LHCN-M2 (cell line): ENCODE measurements around the gene INHBB.

DNA sequence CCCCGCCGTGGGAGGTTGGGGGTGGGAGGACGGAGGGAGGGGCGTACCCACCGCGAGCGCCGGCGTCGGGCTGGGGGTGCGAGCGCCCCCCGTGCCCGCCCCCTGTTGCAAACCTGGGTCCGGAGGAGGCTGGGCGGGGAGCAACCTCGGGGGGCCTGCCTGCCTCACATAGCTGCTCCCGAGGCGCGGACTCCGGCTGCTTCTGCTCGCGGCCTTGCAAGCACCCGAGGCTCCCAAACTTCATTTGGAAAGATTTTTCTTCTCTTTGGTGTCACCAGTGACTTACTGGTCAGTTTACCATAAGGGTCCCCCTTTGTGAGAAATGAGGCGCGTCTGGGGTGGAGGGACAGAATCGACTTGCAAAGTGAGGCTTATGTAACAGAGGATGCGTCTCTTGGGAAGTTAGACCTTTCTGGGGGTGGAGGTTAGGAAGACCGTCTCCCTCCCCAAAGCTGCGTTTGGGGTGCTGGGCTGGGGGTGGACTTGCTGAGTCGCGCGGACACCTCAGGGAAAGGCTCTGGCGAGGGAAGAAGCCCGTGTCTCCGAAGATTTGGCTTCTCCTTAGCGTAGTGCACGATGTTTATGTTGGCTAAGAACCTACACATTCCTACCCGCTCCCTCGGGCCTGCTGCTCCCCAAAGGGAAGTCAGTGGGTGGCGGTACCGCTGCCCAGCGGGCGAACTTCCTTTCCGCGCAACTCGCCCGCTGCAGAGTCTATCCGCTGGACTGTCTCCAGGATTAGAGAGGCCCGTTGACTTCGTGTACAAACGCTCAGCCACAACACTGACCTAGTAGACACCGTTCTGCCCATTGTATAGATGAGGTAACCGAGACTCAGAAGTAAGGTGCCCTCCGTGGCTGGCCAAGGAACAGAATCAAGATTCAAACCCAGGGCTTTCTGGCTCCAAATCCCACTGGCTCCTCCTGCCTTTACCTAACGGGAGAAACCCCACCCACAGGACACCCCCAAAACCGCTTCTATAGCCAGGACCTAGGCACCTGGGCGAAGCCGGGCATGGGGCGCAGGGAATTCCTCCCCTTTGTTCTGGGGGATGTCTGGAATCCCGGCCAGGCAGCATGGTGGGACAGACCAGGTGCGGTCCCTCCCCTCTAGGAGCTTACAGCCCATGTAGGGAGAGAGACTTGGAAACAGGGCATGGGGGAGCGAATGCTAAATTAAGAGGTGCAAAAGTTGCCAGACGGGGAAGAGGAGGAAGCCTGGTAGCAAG, 723 bp downstream of the TMEM37 start:
- RAMPAGE, long total RNA = no peak

DNA sequence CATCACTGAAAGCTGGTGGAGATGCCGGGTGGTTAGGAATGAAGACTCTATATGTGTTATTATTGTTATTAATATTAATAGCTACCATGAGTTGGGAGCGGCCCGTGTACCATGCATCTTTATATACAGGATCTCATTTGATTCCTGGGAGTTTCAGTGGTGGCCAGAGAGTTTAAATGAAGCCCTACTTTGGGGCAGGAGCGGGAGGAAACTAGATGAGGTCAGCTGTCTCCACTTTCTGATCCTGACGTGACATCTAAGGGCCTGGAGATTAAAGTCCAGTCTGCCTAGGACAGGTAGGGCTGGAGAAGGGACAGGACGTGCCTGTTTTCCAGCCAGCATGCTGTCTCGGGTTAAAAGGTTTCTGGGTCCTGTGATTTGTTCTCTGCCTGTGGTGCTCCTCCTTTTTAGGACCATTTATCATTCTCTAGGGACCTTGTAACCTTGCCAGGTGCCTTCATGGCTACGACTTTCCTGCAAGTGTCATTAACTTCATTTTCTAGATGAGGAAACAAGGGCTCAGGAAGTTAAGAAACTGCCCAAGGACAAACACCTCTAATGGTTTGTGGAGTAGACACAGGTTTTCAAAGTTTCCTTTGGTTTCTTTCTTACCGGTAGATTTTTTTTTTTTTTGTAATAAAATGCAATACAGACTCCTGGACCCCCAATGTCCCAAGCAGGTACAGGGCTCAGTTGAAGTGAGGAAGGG, 2.3 kb downstream of the TMEM37 start:
- RAMPAGE, long total RNA = no peak

GRCh38 chr2:119491955-119492681, 32.2 kb downstream of the SCTR start:
- RAMPAGE, long total RNA = no peak

DNA sequence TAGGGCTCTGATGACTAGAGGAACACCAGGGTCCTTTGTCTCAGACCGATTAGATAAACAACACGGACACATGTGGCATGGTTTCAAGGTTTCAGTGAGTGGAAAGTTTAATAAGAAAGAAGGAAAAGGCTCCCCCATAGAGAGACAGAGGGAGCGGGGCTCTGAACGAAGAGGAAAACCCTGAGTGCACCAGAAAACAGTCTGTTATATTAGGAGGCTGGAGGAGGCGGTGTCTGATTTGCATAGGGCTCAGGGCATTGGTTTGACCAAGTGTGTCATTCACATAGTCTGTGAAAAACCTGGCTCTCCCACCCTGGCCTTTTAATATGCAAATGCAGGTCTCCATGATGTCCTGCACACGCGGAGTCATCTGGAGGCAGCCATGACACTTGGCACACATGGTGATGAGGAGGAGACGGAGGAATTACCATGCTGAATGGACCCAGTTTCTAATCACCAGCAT, 94.1 kb downstream of the PTPN4 start:
- RAMPAGE, long total RNA = no peak

GRCh38 chr2:120238591-120239322, 13.9 kb upstream of the RALB start:
- RAMPAGE, long total RNA = no peak

DNA sequence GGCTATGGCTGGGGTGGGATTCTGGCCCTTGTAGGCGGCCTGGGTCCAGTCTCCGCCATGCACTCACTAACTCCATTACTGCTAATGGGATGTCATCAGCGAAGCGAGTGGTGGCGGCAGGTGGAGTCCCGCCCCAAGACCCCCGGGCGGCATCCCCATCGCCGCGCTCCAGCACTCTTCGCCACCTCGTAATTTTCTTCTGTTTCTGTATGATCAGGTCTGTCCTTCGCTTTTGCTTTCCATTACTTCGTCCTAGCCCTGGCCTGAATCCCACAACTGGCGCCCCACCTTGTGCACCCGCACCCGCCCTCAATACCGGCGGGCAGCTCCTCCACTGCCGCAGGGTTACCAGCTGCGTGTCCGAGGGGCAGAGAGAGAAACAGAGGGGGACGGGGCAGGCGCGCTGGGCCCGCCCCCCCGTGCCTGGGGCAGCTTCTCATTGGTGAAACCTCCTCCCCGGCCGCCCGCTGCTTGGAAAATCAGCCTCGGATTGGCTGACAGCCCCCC, 355 bp upstream of the RALB start:
- RAMPAGE, long total RNA = no peak

GRCh38 chr2:120345644-120346547, at the start of gene INHBB:
INHBB (plus strand) TSS chr2:120346136.
- RAMPAGE, long total RNA = no peak

GRCh38 chr2:120442803-120443476, 97.0 kb downstream of the INHBB start:
- RAMPAGE, long total RNA = no peak

- RAMPAGE, long total RNA = no peak
Measured at GRCh38 chr2:120481352-120481949, 135.5 kb downstream of the INHBB start.

GRCh38 chr2:120548633-120548986, 187.1 kb upstream of the GLI2 start:
- RAMPAGE, long total RNA = no peak

DNA sequence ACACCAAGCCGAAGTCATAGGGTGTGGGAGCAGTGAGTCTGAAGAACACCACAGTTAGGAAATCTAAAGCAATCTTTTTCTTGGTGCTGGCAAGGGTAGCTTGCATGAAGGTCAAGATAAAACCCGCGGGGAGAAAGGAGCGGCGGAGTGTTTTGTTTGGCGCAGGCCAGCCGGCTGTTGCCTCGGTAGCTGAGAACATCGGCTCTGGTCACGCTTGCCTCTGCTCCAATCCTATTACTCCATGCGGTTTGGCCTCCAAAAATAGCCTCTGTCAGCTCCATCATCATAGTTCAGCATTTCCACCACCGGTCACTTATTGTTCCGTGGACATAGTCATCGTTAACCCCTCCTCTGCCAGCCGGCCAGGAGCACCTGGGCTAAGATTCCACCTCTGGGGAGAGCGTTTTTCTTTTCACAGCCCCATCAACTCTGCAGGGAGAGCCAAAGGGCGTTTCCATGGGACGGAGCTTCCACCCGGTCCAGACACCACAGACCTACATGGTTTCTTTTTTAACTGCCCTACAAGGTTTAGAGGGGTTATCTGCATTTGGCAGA, 169.0 kb upstream of the GLI2 start:
- RAMPAGE, long total RNA = no peak

- RAMPAGE, long total RNA = no peak
Measured at GRCh38 chr2:120863542-120864042, 127.9 kb downstream of the GLI2 start.

- RAMPAGE, long total RNA = no peak
Measured at GRCh38 chr2:120932578-120933081, 197.0 kb downstream of the GLI2 start.

DNA sequence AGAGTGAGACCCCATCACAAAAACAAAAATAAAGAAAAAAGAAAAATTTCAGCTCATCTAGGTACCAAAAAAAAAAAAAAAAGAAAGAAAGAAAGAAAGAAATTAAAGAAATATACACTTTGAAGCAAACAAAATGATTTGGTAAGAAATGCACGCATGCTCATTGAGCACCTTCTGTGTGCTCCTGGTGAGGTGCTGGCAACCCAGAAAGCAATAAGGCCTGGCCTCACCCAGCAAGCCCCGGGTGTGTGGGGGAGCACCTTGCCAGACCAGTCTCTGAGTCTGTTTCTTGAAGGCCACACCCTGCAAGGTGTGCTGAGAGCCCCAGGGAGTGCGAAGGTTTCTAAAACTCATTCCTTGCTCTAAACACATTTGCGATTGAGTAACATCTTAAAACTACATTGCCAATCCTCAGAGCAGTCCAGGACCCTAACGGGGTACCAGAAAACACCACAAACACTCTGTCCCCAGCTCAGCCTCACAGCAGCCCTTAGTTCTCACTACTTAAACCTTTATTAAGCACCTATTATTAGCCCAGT, 133.3 kb downstream of the TFCP2L1 start:
- RAMPAGE, long total RNA = no peak

- RAMPAGE, long total RNA = no peak
Measured at GRCh38 chr2:121283460-121283874, 1.5 kb downstream of the TFCP2L1 start.

- RAMPAGE, long total RNA = no peak
Measured at GRCh38 chr2:121293428-121293823, 8.4 kb upstream of the TFCP2L1 start.

DNA sequence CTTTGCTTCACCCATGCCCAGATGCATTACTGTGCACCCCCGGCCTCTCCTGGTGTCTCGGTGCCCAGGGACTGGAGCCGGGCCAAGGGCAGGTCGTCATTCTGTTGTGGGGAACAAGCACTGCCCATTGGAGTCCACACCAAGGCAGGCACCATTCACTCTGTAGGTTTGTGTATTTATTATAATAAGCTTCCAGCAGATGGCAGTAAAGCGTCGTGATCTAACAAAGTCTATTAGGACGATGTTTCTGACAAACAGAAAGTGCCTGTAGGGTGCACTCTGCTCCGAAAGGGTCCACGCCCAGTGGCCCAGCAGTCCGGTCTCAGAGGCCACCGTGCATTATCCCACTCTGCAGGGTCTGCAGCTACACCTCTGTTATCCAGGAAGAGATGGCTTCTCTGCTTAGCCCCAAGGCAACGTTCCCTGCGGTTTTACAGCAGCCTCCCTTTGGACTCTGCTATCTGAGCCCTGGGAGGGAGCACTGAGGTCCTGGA, 219.6 kb downstream of the TSN start:
- RAMPAGE, long total RNA = no peak

- RAMPAGE, long total RNA = no peak
Measured at GRCh38 chr2:125643447-125644032, 1012.4 kb upstream of the GYPC start.

DNA sequence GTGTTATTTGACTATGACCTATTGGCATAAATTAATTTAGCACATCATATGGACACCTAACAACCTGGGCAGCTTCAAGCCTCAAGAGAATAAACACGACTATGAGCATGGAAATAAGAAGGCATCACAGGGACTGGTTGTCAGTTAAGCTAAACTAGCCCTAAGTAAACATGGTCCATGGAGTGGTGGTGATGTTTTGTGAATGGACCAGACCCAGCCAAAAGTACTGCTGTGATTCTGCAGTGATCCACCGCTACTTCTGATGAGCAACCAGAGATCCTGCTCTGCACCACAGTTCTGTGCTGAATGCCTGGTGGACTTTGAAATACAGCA, 960.7 kb upstream of the GYPC start:
- RAMPAGE, long total RNA = no peak

GRCh38 chr2:127025060-127026194, 81.5 kb downstream of the BIN1 start:
- RAMPAGE, long total RNA = no peak